Zone of skin (tissue), 1 donor: ENCODE measurements around a stretch of chr2.

DNA sequence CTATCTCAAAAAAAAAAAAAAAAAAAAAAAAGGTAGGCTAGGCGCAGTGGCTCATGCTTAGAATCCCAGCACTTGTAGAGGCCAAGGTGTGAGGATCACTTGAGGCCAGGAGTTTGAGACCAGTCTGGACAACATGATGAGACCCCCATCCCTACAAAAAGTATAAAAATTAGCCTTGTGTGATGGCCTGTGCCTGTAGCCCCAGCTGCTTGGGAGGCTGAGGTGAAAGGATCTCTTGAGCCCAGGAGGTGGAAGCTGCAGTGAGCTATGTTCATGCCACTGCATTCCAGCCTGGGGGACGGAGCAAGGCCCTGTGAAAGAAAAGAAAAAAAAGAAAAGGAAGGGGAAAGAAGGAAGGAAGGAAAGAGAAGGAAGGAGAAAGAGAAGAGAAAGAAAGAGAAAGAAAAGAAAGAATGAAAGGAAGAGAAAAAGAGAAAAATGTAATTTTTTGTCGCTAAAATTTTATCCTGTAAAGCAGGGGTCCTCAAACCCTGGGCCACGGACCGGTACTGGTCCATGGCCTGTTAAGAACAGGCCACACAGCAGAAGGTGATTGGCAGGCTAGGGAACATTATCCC lies 140.5 kb upstream of the NT5C1B start:
- RRBS, result no CpG with 5 or more reads among the region's 5 CpGs

DNA sequence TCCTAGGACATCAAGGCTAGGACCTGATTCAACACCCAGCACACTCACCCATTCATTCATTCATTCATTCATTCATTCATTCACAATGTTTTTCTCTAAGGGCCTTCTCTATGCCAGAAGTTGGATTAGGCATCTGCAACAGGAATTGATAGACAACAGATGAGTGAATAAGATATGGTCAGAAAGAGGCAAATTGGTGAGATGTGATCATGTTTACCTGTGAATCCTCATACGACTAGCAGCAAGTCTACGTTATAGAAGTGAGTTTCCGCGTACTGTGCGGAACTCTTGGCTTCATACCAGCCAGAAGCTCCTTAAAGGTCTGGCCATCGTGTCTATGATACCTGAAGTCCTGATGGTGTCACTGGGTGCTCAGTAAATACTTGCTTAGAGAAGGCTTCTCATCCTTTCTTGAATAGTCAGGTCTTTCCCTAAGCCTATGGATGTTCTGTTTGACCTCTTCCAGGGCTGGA lies 126.6 kb downstream of the OSR1 start:
- RRBS, result no CpG with 5 or more reads among the region's 6 CpGs

GRCh38 chr2:19356572-19356973 lies 1.9 kb downstream of the OSR1 start:
- RRBS, result 9% methylated on average over 1 of the region's 30 CpGs

- RRBS, result no CpG with 5 or more reads among the region's 8 CpGs
These were observed 180.1 kb upstream of the OSR1 start for GRCh38 chr2:19538320-19539027.

DNA sequence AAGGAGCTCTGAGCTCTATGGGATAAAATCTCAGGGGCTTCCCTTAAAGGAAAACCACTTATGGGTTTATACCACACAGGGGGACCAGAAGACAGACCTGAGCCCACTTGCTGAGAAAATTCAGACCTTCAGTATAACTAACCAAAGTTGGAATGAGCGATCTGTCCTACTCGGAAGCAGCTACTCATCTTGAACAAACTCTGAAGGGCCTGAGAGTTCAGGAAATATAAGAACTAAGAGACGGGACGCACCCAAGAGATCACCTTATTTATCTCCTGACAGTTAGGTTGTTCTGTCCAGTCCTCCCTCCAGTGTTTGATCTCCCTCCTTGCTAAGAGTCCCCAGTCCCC lies 239.1 kb upstream of the OSR1 start:
- RRBS, result no CpG with 5 or more reads among the region's 4 CpGs

DNA sequence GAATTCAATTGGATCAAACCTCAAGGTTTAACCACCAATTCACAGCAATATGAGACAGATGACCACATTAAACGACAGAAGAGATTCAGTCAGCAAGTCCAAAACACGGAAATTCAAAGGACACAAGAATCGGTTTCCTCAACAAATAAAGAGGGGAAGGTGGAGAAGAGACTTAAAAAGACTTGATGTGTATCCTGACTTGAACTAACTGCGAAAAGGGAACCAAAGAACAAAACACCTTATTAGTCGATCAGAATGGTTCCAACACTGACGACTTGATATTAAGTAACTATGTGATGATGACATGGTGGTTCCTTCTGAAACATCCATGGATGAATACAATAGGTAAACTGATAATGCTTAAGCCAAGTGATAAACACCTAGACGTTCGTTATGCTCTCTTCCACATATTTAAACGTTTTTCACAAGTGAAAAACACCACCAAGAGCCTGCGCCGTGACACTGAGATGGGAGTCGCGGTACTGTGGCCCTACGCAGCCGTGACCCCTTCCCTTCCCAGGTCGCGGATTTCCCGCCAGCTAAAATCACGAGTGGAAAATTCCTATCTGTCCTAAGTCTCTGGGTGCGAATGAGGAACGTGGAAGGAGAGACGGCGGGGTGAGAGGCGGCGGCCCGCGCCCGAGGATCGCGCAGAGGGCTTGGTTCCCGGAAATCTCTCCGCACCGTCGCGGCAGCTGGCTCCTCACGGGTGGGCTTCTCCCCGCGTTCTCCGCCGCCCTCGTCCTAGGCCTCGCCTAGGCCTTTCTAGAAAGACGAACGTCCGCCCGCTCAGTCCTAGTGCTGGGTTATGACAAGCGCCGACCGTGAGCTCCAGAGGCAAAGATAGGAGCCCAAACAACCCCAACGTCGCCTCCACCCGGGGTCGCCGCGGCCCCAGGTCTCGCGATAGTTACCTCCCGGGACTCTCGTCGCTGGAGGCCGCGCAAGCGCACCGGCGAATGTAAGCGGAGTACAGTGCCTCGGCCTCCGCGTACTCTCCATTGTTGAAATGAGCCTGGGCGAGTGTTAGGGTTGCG lies 673 bp downstream of the TTC32 start:
- RRBS, result under 1% methylated on average over 12 of the region's 71 CpGs

- RRBS, result no CpG with 5 or more reads among the region's 4 CpGs
These were observed 69.7 kb upstream of the LAPTM4A start for GRCh38 chr2:20121029-20121565.

DNA sequence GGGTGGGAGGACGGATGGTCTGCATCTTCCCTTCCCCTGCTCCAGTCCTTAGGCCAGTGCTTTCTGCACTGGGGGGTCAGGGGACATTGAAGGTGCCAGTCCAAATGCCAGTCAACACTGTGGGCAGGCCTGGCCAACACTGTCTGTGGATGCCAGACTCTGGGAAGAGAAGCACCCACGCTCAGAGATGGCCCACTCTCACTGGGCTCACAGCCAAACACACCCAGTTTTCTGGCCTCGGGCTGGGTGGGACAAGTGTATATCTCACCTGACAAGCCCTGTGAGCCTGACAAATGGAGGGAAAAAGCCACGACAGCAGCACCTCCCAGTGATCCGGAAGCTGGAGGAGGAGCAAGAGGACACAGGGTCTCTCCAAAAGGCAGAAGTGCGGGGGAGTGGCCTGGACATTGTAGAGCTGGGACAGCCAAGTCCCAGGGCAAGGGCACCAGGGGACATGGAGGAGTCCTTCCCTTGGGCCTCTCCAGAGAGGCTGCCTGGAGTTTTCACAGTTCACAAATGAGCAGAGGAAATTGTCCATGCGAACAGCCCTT lies 79.3 kb downstream of the SDC1 start:
- RRBS, result no CpG with 5 or more reads among the region's 7 CpGs

DNA sequence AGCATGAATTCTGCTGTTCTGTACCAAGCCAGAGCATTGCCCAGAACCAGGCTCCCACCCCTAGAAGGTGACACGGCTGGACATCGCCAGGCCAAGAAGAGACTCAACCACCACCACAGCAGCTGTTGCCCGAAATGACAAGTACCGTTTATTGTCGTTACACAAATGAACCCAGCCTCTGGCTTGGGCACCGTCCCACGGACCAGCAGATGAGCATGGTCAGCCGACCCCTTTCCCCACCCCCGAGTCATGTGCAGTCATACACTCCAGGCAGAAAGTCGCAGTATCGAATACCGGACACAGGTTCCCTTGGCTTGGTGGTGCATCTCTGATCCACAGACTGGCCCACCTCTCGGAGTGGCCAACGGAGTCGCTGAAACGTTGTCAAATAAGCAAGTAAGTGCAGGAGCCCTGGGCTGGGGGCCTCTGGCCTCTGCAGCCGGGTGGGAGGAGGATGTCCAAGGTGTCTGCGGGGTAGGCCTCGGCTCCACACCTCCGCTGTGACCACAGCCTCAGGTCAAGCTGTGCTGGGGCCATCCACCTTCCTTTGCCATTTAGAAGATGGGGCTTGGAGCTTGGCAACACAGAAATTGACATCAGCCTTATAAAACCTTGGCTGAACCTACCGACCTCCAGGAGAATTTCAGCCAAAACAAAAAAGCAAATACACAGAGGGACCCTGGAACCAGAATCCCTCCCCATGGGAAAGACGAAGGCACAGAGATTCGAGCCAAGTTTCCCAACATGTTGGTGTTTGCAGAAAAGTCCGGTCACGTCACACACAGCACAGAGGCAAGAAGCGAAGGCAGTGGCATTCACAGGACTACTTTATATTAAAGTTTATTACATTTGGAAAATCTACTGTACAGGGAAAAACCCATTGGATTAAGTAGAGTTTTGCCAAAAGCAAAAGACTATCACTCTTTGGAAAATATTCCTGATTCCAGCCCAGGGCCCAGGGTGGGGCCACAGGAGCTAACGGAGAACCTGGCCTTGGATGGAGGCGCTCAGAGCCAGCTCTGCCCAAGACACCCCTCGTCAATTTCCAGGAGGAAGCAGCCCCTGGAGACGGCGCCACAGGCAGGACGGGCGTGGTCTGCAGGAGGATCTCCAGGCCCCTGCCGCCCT lies 23.9 kb downstream of the SDC1 start:
- RRBS, result 100% methylated on average over 1 of the region's 34 CpGs

DNA sequence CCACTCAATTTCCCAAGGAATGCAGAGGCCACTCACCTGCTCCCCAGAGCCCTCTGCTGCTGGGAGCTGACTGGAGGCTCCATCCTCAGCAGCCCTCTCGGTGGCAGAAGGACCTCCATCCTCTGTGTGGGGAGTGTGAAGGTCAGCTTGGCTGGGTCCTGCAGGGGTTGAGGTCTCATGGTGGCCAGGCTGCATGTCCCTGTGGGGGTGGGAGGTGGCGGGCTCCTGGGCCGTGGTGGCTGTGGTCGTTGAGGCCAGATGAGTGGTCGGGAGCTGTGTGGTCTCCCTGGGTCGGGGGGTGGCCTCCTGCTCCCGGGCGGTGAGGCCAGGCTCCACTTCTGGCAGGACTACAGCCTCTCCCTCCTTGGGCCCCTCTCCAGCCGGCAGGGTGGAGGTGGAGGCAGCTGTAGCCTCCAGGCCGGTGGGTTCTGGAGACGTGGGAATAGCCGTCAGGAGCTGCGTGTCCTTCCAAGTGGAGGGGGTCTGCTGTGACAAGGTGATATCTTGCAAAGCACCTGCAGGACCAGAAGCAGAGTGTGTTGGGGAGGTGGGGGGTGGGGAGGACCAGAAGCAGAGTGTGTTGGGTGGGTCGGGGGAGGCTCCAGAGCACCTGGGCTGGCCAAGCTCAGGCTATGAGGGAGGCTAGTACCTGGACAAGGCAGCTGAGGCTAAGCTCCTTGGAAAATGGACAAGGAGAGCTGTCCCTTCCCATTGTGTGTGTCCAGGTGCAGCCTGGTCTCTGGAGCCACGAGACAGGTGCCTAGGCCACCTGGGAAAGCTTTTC lies 21.0 kb downstream of the SDC1 start:
- RRBS, result 48% methylated on average over 3 of the region's 15 CpGs

DNA sequence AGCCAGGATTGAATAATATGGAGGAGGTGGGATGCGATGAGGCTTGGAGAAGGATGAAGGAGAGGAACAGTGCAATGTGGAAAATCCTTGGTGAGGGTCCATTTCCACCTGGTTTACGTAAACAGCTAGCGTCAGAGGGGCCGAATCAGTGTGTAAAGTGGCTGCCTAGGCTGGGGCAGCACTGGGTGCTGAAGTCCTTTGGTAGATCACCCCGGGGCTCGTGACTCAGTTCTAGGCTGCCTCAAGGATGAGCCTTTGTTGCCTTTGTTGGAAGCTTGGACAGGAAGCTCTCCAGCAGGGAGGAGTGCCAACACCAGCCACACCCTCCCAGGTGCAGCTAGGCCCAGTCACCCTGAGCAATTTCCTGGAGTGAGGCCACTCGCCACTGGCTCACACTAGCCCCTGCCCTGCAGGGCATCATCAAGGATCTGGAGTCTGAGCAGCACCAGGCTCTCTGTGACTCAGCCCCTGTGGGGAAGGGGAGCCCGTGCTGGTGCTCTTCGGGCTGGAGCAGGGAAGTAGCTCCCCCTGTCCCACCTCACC lies 6.6 kb upstream of the SDC1 start:
- RRBS, result no CpG with 5 or more reads among the region's 9 CpGs

GRCh38 chr2:20288840-20289793 lies 61.5 kb downstream of the PUM2 start:
- RRBS, result no CpG with 5 or more reads among the region's 8 CpGs

DNA sequence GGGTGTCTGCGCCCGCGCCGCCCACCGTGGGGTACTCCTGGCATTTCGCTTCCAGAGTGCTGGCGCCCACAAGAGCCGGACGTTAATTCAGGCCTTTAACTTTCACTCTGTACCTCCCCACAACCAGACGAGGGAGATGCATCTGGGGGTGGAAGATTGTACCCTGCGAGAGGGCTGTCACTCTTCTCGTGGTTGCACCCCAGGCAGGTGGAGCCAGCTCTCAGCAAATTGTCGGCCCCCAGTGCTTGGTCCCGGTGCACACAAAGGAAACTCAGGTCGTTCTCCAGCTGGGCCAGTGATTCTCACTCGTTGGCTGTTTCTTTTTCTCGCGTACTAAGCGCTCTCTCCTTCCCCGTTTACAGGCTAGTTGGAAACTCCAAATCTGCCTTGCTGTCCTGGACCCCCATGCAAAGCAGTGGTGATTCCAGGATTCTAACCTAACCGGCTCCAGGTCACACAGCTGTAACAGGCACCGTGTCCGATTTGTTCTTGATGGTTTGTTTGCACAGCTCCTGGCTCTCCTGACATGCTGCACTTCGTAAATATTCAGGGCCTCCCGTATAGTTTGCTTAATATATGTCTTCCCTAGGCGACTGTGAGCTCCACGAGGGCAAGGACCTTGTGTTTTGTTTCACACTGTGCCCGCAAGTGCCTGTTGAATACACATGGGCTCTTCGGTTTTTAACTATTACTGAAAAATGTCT lies 729 bp upstream of the PUM2 start:
- RRBS, result under 1% methylated on average over 3 of the region's 29 CpGs

DNA sequence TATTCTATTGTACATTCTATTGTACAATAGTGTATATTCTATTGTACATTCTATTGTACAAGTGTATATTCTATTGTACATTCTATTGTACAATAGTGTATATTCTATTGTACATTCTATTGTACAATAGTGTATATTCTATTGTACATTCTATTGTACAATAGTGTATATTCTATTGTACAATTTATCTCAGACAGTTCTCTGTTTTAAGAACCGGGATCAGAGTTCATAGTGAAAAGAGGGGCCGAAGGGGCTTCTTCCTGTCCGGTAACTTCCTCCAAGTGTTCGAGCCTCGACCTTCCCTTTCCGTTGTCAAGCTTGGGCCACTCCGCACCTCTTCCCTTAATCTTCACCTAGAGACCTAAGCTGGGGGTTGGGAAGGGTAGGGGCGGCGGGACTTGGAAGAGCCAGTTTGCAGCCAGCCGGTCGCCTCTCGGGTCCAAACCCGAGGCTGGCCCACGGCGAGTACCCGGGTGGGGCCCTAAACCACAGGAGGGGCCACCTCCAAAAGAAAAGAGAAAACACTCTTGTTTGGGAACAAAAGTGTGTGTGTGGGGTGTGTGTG lies 764 bp upstream of the RHOB start:
- RRBS, result 14% methylated on average over 8 of the region's 16 CpGs

DNA sequence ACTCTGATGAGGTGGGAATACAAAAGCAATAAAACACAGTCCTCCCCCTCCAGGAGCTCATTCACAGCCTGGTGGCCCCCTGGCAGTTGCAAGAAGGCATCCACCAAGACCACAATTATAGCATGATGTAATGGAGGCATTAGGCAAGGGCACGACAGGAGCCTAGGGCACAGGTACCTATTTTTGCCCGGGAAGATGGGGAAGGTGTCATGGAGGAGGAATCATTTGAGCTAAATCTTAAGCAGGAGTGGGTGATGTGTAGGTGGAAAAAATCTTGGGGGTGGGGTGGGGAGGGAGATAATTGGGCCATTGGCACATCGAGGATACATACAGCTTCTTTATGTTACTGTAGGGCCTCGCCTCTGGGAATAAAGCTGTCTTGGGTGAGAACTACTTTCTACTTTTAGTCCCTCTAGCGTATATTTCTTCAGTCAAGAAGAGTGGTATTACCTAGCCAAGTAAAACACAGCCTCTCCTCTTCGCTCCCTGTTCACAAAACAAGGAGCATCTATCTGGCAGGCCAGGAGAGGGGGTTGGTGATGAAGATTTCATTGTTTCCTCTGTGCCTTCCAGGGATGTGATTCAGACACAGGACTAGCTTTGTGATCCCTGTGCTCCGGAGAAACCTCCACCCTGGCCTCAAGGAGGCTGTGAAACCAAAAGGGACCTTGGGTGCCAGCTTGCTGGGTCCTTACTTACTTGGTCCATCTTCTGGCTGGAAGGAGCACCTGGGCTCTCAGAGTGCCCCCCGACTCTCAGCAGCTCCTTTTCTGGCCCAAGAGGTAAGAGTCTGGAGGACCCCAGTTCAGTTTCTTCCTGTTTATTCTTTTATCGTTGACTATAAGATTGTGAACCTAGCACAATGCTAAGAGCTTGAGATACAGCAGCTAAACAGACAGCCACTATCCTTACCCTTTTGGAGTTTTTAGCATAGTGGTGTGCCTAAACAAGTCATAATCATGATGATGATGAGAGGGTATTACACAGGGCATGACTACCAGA lies 5.6 kb downstream of the RHOB start:
- RRBS, result no CpG with 5 or more reads among the region's 9 CpGs

- RRBS, result no CpG with 5 or more reads among the region's 2 CpGs
These were observed 11.9 kb downstream of the RHOB start for GRCh38 chr2:20458720-20459203.

- RRBS, result no CpG with 5 or more reads among the region's 7 CpGs
These were observed 22.2 kb downstream of the RHOB start for GRCh38 chr2:20468933-20469539.

- RRBS, result no CpG with 5 or more reads among the region's 5 CpGs
These were observed 54.5 kb downstream of the RHOB start for GRCh38 chr2:20501433-20501710.

GRCh38 chr2:20506964-20507751 lies 60.3 kb downstream of the RHOB start:
- RRBS, result no CpG with 5 or more reads among the region's 7 CpGs

- RRBS, result 31% methylated on average over 2 of the region's 24 CpGs
These were observed 93.2 kb downstream of the RHOB start for GRCh38 chr2:20539876-20540607.